Karpas-422 (cell line): ENCODE results near the gene TNFSF15.

DNA sequence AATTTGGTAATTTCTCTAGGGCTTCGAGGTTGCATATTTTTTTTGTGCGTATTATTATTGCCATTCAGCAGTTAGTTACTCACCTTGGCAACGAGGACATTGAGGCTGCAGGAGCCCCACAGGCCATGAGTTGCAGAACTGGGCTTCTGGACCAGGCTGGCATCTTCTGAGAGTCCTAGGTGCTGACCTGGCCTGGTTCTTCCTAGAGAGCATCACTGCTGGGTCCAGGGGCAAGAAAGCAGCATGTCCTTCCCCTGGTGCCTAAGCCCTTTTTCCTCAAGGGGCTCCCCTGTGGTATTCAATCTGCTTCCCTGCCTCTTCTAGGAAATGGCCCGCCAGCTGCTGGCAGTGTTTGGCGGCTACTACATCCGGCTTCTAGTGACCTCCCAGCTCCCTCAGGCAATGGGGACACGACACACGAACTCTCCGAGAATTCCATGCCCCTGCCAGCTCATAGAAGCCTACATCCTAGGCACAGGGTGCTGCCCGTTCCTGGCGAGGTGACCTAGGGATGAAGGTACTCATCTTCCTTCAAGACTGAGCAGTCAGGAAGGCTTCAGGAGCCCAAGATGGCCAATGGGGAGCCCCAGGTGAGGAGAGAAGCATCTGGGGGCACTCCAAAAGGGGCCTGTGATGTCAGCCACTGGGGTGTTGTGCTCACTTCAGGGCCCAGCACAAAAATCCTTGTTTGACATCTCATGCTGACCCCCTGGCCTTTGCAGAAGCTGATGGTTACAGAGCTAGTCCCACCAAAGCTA lies 14.6 kb downstream of the TEX53 start:
- PRO-cap, result no peak
- RAMPAGE, long total RNA, result no peak

GRCh38 chr9:114690896-114691479 lies 9.0 kb upstream of the TEX48 start:
- PRO-cap, result no peak
- RAMPAGE, long total RNA, result no peak

GRCh38 chr9:114805374-114806691 lies at the start of gene TNFSF15:
Gene TNFSF15, minus strand, starts transcription at chr9:114806039.
- PRO-cap, result unidirectional peak, minus-strand start at chr9:114806039
- RAMPAGE, long total RNA, result no peak

GRCh38 chr9:114902542-114903493 lies 27.6 kb downstream of the TNFSF8 start:
- PRO-cap, result no peak
- RAMPAGE, long total RNA, result no peak

DNA sequence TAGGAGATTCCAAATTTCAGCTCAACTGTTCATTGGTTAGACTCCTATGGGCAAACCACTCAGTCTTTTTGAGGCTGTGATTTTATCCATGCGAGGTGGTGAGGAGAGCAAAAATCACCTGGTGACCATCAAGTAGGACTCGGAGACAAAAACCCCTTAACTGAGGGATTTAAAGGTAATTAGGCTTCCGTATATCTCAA lies 90.3 kb downstream of the TNC start:
- PRO-cap, result no peak
- RAMPAGE, long total RNA, result no peak

DNA sequence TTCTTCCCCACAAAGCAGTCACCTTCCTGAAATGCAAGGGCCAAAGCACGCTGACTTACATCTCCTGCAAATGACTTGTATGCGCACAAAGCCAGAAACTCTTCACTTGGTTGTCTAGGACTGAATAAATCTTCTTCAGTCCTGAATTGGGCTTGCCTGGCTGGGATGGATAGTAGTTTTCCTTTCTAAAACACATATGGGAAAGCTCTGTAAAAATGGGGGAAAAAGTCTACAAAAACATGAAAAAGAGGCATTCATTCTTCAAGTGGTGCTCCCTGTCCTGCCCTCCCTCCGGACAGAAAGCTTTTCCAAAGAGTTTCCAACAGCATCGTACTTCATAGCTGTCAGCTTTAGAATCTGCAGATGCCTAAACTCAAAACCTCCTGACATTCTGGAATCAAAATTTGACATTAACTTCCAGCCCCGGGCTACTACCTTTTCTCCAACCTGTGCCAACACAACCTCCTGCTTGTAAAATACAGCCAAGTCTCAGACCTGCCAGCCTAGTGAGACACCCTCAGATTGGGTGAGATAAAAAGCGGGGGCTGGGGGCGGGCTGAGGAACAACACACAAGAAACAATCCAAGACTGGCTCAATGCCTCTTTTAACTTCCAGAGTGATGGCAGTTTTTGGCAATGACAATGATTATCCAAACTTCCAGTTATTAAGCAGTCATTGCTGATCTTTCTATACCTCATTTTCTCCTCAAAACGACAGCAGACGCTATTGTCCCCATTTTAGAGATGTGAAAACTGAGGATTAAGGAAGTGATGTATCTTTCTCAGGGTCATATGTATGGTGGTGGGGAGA lies 1.4 kb downstream of the TNC start:
- PRO-cap, result no peak
- RAMPAGE, long total RNA, result no peak

- PRO-cap, result no peak
- RAMPAGE, long total RNA, result no peak
Observed at GRCh38 chr9:115595969-115596882, 478.3 kb upstream of the TNC start.

DNA sequence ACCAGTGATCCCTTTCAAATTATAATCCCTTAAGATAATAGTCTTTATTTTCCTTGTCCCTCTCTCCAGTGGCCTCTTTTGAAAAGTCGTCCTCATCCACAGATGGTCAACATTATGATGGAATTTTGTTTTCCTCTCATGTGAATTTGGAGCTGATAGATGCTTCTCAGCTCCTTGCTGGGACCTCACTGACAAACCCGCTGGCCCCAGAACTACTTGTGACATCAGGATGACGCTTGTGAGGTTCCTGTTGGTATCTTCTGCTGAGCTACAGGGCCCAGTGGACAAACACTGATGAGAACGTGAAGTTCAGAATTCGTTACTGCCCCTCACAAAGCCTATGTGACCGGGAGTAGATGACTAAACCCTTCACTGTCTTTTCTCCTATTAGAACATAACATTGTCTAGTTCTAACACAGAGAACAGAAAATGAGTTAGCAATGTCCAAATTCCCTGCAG lies 143.5 kb upstream of the TRIM32 start:
- PRO-cap, result no peak
- RAMPAGE, long total RNA, result no peak

- PRO-cap, result no peak
- RAMPAGE, long total RNA, result no peak
Observed at GRCh38 chr9:116549264-116549801, 137.8 kb upstream of the TRIM32 start.

GRCh38 chr9:116647425-116647810 lies 39.7 kb upstream of the TRIM32 start:
- PRO-cap, result no peak
- RAMPAGE, long total RNA, result no peak

- PRO-cap, result no peak
- RAMPAGE, long total RNA, result no peak
Observed at GRCh38 chr9:117487597-117488270, 72.9 kb upstream of the ASTN2 start.

DNA sequence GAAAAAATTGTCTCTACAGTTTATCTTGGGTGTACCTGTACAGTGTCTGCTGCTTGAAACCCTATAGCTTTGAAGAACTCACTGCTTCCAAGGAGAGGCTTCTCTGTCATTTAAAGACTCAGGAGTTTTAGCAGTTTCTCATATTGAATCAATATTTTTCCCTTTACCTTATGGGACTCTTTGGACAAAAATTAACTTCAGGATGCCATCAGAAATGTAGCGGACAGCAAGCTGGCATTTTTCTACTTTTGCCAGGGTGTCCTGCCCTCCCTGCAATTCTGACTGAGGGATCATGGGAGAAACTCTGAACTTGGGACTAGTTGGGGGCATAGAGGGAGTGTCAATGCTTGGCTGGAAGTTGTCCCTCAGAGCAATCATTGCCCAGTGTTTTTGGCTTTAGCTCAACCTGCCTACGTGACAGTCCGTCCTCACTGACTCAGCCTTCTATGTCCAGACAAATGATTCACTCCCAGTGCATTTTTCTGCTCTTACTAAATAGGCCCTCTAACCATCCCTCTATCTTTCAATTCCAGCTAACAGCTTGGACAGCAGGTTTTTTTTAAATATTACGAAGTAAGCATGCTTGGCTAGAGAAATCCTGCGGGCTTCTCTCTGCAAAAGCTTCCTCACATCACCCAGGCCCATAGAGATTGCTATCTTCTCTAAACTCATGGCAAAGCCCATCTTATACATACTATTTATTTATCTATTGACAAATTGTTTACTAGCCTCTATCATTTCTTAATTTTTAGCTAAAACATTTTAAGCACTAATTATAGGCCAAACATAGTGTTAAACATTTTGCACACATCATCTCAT lies 627.4 kb downstream of the TLR4 start:
- PRO-cap, result no peak
- RAMPAGE, long total RNA, result no peak

GRCh38 chr9:118808927-118810019 lies 560.0 kb downstream of the BRINP1 start:
- PRO-cap, result no peak
- RAMPAGE, long total RNA, result no peak

GRCh38 chr9:119761749-119762365 lies 392.6 kb upstream of the BRINP1 start:
- PRO-cap, result no peak
- RAMPAGE, long total RNA, result no peak

DNA sequence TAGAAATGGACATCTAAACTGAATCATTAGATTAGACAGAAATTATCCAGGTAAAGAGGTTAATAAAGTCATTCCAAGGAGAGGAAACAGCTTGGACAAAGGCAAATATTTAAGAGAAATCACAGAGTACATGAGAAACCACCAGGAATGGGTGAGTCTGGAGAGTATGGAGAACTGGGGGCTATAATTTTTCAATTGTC lies 235.1 kb downstream of the CDK5RAP2 start:
- PRO-cap, result no peak
- RAMPAGE, long total RNA, result no peak

DNA sequence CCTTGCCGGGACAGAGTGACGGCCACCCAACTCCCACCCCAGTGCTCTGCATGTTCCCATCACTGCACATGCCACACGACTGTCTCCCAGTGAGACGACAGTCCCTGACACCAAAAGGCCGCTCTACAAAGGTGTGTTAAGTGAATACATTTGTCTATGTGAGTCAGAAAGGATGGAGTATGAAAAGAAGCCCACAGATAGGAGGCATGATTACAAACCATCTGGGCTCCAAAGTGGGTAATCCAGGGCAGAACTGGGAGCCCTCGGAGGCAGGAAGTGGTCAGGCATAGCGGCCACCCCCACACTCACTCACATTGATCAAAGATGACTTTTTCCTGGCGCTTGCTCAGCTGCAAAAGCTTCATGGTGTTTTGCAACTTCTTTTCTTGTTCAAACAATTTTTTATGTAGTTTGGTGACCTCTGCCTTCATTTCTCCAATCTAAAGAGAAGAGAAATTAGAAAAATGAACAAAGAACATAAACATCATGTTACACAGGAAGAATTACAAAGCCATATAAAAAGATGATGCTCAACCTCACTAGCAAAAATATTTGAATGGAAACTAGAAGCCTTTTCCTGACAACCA lies 185.7 kb downstream of the CDK5RAP2 start:
- PRO-cap, result no peak
- RAMPAGE, long total RNA, result no peak

DNA sequence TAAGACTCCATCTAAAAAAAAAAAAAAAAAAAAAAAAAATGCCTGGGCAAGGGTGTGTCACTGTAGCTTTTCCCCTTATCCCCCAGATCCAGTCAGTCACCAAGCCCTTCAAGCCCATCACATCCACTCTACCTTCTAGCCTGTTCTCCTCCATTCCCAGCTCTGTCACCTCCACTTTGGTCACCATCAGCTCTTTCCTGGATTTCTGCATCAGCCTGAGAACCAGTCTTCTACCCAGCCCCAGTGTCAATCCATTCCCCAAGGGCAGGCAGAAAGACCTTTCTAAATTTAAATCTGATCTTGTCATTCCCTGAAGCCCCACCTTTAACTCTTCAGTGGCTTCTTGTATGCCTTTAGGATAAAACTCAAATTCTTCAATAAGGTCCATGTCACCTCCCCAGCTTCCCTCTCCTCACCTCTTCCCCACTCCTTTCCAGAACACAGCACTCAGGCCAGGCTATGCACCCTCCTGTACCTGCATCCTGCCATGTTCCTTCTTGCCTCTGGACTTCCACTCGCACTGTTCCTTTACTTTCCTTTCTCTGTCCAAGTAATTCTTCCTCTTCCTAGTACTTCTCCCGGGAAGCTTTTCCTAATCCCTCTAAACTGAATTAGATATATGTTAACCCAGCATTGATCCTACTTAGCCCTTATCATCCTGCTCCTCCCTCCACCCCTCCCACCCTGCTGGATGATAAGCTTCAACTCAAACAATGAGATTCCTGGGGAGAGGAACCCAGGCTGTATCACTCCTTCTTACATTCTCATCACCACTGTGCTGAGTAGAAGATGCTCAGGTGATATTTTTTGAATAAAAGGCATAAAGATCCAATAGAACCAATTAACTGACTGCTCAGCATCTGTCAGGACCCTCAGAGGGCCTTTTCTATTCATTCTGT lies 45.9 kb downstream of the CDK5RAP2 start:
- PRO-cap, result no peak
- RAMPAGE, long total RNA, result no peak

GRCh38 chr9:120538820-120539227 lies 41.1 kb downstream of the CDK5RAP2 start:
- PRO-cap, result no peak
- RAMPAGE, long total RNA, result no peak

DNA sequence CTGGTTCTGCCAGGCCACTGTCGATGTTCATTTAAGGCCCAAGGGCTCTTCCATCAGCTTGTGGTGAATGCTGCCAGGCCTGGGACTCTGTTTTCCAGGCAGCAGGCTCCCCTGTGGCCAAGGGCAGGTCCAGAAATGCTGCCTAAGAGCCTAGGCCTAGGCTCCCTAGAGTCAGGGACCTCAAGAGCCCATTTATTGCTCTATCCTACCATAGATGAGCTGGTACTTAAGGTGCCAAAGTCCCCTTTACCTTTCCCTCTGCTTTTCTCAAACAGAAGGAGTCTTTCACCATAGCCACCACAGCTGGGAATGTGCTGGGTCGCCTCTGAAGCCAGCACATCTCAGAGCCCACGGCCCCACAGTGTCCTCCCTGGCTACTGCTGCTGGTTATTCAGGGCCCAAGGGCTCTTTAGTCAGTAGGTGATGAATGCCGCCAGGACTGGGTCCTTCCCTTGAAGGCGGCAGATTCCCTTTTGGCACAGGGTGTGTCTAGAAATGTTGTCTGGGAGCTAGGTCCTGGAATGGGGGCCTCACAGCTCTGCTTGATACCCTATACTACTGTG lies 33.4 kb downstream of the MEGF9 start:
- PRO-cap, result no peak
- RAMPAGE, long total RNA, result no peak

- PRO-cap, result no peak
- RAMPAGE, long total RNA, result no peak
Observed at GRCh38 chr9:120713248-120713801, 945 bp downstream of the MEGF9 start.